Non-pigmented ciliary epithelial cell (primary cell): ENCODE measurements around the genes POLG, SEMA4B and TTLL13.

- RRBS, result 100% methylated on average over 1 of the region's 33 CpGs
Measured at GRCh38 chr15:89296878-89297250, 37.8 kb downstream of the POLG start.

GRCh38 chr15:89334209-89334945 lies at the start of gene POLG:
Gene POLG, minus strand, starts transcription at chr15:89334824.
- RRBS, result 1% methylated on average over 40 of the region's 84 CpGs

DNA sequence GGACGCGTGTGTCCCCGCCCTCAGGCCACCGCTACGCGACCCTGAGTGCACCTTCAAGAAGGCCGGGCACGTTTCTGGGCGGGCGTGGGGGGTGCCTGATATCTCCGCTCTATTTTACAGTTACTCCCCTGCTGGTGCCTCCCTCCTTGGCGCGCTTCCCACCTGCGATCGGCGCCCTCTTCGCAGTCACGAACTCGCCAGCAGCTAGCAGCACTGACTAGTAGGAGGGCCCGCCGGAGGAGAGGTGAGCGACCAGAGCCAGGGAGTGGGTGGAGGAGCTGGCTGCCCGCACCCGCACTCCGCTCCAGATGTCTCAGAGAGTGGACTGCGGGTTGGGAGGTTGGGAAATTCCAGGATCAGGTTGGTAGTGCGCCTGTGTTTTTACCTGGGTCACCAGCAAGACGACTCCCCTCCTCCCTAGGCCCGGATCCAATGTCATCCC lies 43.3 kb upstream of the POLG start:
- RRBS, result 18% methylated on average over 4 of the region's 29 CpGs

- RRBS, result 3% methylated on average over 62 of the region's 77 CpGs
Measured at GRCh38 chr15:89665078-89666126, 10.1 kb upstream of the KIF7 start.

- RRBS, result no CpG with 5 or more reads among the region's 8 CpGs
Measured at GRCh38 chr15:89781059-89781648, 5.0 kb downstream of the MESP2 start.

GRCh38 chr15:89791902-89792779 lies 16.0 kb downstream of the MESP2 start:
- RRBS, result no CpG with 5 or more reads among the region's 26 CpGs

DNA sequence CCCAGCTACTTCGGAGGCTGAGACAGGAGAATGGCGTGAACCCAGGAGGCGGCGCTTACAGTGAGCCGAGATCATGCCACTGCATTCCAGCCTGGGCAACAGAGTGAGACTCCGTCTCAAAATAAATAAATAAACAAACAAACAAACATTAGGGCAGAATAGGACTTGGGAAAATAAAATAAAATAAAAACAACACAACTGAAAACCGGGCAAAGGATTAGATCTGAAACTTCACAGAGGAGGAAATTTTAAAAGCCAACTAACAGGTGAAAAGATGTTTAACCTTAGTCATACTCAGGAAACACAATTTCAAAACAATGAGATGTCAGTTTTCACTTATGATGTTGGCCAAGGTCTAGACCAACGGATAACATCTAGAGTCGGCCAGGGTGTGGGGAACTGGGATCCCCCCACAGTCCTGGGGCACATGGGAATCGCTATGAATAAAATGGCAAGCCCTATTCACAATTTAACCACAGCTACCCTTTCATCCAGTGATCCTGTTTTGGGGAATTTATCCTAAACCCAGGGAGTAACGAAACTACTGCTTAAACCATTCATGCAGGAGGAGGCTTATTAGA lies 6.0 kb upstream of the ANPEP start:
- RRBS, result no CpG with 5 or more reads among the region's 11 CpGs

DNA sequence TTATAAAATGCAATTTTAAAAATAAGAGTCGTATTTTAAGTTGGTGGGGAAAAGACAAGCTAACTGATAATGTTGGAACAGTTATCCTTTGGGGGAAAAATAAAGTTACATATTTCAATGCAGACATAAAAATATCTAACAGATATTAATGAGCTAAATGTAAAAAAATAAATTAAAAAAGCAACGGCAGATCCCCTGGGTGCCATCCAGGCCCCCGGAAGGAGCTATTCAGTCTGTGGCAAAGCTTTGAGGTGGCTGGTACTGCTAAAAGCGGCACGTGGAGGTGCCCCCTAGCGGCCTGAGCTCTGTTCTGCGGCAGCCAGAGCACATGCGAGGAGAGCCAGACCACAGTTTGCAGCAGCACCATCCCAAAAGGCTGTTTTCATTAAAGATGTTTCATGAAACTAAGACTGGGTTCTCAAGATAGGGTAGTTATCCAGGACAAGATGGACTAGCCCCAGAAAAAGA lies 18.9 kb downstream of the AP3S2 start:
- RRBS, result no CpG with 5 or more reads among the region's 8 CpGs

- RRBS, result under 1% methylated on average over 3 of the region's 12 CpGs
Measured at GRCh38 chr15:89999501-90000061, 1.5 kb upstream of the ZNF710 start.

GRCh38 chr15:90004142-90004576 lies 3.0 kb downstream of the ZNF710 start:
- RRBS, result no CpG with 5 or more reads among the region's 5 CpGs

DNA sequence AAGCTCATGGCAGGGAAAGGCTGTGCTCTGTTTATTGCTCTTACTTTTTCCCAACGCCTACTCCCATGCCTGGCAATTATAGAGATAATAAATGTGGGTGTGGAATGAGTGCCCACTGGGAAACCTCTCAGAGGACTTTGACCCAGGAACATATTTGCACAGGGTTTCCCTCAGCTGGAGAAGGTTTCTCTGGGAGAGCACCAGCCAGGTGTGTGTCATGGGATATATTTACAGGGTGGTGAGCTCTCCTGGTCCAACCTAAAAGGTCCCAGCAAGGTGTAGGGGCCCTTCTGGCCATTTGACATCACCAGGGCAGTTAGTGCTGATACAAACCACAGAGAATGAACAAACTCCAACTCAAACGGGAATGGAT lies 27.9 kb downstream of the ZNF710 start:
- RRBS, result no CpG with 5 or more reads among the region's 2 CpGs

DNA sequence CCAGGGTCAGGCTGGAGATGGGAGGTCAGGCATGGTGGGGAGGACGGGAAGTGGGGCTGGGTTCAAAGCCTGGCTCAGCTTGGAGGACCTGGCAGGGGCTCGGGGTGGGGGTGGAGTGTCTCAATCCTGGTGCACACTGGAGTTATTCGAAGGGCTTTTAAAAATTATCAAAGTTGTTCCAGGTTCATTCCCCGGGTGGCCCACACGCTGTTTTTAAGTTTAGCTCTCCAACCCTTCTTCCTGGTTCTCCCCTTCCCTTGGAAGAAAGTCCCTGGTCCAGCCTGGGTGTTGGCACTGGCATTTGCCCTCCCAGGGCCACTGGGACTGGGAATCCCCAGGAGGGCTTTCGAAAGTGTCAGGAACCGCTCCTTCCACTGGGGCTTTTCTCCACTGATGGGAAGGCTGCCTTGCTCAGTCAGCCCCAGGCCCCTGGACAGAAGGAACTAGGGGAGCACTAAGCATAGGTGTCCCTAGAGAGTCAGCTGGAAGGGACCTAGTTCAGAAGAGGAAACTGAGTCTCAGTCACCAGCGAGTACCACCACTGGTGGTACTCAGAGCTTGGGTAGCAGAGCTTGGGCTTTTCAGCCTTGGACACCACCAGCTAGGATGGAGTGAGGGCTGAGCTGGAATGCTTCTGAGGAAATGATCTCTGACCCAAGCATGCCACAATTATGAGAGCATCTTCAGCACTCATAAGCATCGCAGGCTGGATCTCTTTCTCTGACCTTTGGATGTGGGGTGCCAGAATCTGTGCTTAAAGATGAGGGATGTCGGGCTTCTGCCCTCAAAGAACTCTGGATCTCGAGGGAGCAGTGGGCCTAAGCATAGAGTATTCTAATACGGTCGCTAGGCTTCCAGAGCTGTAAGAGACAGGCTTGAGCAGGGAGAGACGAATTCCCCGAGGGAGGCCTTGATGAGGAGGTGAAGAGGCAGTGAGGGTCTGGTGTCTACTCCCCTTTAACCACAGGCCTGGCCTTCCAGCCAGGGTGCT lies 36.2 kb downstream of the ZNF710 start:
- RRBS, result no CpG with 5 or more reads among the region's 15 CpGs

GRCh38 chr15:90075105-90076541 lies 26.6 kb downstream of the IDH2 start:
- RRBS, result no CpG with 5 or more reads among the region's 20 CpGs

DNA sequence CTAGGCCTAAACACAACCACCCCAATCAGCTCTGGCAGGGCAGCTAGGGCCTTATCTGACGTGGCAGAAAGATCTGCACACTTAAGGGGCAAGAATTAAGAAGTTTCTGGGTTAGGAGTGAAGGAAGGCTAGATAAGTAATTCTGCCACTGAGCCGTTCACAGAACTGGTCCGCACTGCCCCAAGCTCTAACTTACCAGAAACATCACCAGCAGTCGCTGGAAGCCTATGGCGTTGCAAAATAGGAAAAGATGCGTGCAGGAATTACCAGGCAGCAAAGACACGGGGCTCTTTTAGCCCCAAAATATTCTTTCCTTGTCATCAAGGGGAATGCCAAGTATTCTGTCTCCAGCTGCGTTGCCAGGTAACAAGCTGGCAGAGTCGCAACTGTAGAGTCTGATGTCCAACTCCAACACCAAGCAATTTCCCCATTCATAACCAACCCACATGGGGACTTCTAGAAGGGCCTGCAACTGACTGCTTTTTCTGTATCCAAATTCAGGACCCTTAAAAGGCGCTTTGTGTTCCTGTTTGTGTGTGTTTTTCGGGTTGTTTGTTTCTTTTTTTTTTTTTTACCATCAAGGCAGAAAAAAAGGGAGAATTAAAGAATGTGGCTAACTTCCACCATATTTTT lies 1.8 kb downstream of the IDH2 start:
- RRBS, result no CpG with 5 or more reads among the region's 11 CpGs

DNA sequence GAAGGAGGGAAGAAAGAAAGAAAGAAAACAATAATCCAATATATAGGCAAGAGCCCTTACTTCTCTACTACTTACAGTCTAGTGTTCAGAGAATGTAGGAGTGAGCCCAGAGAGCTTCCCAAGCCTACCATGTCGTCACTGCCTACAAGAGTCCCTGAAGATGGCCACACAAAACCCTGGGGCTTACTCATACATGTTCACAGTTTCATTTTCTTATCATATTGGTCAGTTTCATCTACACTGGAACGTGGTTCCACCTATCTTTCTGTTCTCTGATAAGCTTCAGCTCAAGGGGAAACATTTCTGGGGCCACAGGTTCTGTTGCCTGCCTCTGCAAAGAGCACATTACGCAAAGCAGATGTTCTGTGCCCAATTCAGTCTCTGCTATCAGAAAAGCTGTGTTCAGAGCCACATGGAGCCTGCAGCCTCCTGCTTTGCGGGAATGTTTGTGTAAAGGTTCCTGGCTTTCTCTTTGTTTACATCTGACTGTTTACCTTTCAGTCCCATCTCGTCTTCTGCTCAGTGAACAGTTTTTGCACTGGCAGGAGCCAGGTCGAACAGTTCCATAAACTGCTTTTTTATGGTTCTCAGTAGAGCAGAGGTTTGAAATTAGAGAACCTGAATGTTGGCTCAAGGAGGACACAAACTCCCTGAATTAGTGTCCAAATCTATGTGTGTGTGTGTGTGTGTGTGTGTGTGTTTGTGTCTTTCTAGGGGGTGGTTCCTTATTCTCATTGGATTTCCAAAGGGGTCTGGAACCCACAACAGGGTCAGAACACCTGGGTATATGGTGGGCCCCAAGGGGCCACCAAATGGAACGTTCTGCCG lies 47.0 kb upstream of the IDH2 start:
- RRBS, result no CpG with 5 or more reads among the region's 8 CpGs

- RRBS, result 2% methylated on average over 43 of the region's 105 CpGs
Measured at GRCh38 chr15:90200595-90201833, at the start of gene SEMA4B. Gene SEMA4B, plus strand, starts transcription at chr15:90201330.

DNA sequence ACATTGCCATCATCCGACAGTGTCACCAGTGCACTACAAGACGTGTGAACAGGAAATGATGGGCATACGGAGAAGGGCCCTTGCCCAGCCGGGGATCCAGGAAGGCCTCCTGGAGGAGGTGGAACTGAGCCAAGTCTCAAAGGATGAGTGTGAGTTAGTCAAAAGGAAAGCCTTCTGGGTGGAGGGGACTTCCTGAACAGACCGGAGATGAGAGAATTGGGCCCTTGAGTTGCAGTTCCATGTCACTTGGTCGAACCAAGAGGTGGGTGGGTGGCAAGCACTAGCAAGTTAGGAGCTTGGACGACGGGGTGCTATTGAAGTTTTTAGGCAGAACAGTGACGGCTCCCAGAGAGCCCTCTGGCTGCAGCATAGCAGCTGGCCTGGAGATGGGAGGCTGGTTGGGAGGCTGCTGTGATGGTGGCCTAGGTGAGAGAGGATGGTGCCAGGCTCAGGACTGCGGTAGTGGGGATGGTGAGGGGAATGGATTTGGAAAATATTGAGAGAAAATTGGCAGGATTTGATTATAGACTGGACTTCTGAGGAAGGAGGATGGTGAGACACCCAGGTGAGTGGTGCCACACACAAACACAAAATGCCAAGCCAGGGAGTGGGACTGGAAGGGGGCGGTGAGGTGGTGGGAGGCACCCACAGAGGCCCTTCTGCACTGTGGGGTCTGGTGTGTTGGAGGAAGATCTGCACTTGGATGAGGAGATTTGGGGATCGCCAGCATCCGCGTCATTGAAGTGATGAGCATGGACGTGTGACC lies 8.7 kb downstream of the SEMA4B start:
- RRBS, result 0% methylated on average over 1 of the region's 15 CpGs

- RRBS, result 2% methylated on average over 13 of the region's 44 CpGs
Measured at GRCh38 chr15:90249291-90249905, at the start of gene TTLL13. Gene TTLL13, plus strand, starts transcription at chr15:90249556.

DNA sequence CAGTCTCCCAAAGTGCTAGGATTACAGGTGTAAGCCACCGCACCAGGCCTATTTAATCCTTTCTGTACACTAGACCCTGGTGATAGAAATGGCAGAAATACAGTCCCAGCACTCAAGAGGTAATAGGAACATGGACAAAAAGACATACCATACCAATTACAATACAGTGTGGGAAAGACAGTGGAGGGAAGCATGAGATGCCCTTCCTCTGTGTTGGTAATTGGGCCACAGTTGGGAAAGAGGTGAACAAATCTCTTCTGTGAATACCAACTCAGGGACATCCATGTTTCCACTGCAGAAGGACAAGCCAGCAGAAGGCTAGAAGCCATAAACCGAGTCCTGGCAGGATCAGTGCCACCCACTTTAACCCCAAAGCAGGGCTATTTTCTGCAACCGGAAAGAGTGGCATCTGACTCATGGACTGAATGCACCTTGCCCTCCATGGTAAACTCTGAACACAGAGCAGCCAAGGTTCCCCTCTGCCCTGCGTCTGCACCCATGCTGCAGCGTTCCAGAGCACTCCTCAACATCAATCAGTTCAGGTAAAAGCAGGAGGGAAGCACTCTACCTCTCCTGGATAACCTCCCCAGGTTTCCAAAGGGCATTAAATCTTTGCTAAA lies 940 bp upstream of the NGRN start:
- RRBS, result no CpG with 5 or more reads among the region's 5 CpGs

- RRBS, result no CpG with 5 or more reads among the region's 7 CpGs
Measured at GRCh38 chr15:90293327-90294037, 28.0 kb downstream of the NGRN start.